Penis (tissue), 1 donor: ENCODE measurements around a stretch of chr13.

GRCh38 chr13:98559065-98559606 is 17.8 kb downstream of the STK24 start:
- PRO-cap, result no peak

- PRO-cap, result no peak
These were observed 5.9 kb downstream of the STK24 start for GRCh38 chr13:98570757-98571647.

DNA sequence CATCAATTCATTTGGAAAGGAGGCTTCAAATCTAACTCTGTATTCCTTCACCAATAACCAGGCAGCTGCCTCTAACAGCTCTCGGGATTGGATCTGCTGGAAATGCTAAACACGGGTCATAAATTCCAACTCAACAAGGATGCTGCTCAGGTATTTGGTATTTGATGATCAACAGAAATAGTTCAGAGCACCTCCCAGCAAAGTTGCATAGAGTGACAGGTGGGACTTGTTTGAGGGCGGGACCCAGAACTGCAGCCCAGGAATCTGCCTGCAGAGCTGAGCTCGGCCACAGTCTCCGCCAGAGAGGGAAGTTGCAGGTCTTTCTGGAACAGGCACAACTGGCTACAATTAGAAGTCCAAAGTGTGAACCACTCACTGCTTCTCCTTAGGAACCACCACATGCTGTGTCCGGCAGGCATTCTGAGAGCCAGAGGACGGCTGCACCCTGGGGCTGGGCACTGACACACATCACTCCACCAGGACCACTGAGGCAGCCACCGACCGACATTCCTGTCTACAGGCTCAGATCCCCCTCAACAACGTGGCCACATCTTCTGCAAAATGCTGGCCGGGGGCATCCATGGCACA is 1.1 kb downstream of the SLC15A1 start:
- PRO-cap, result no peak

DNA sequence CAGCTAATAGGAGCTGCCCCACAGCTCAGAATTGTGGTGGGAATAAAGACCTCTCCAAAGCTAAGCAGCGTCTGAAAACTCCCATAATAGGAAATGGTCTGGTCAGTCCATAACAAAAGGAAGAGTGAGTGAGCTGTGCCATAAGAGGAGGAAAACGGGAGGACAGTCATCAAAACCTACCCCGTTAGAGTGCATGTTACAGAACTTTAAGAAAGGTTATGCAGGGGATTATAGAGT is 8.8 kb upstream of the SLC15A1 start:
- PRO-cap, result no peak

GRCh38 chr13:98785831-98786419 is 33.5 kb upstream of the SLC15A1 start:
- PRO-cap, result no peak

DNA sequence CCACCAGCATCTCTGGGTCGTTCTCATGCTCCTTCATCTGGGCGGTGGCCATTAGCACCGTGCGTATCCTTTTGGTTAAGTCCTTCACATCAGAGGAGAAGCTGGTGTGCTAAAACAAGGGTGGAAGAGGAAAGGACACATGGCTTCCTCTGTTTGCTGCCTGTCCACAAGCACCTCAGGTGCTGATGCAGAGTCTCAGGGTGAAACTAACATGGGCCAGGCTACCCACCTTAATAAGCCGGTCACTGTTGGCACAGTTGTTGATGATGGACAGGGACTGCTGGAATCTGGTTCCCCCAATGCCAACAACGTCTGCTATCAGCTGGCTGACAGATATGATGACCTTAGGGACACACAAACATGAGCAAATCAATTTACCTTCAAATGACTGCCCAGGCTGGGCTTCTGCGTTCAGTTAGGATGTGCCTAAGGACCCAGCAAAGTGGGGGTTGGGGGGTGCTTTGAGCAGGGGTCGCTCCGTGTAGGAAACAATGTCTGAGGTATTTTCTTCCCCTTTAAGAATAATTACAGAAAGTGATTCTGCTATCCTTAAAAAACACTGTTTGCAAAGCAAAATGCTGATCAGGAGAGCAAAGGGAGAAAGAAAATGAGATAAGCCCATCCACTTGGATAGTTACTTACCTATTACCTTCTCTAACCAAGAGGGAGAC is 77.1 kb upstream of the SLC15A1 start:
- PRO-cap, result no peak

GRCh38 chr13:98924072-98924552 is 53.8 kb downstream of the DOCK9 start:
- PRO-cap, result no peak

GRCh38 chr13:98928232-98928613 is 49.6 kb downstream of the DOCK9 start:
- PRO-cap, result no peak

- PRO-cap, result no peak
These were observed 39.9 kb downstream of the DOCK9 start for GRCh38 chr13:98937898-98938381.

GRCh38 chr13:98963191-98963623 is 14.7 kb downstream of the DOCK9 start:
- PRO-cap, result no peak

- PRO-cap, result no peak
These were observed 16.9 kb upstream of the DOCK9 start for GRCh38 chr13:98994512-98995325.

DNA sequence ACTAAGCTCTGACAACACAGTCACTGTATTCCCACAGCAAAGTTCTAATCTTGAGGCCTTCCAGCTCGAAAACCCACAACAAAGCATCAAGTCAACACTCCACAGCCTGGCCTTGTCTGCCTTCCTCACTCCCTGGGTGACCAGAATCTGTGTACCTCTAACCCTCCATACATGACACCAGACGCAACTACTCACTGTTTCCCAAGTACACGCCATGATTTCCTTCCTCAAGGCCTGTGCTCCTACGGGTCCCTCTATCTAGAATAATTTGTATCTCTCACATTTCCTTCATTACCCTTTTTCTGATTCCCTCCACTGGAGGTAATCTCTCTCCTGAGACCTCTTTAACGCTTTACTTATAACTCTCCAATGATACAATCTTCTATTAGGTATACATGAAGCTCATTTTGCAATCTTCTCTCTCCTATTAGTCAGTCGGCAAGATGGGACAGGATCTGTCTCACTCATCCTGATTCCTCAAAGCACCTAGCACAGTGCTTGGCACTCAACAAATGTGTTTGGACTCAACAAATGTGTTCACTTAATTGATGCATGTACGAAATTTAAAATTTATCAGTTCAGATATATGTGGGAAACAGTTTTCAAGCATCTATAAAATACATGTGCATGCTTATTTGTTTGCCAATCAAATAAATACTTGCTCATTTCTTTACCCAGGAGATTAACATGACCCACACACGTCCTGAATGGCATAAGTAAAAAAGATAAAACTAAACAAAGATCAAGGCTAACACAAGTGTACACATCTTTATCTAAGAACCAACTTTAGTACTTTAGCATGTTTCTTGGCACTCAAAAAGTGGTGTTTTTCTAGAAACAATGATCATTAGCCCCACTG is 87.7 kb upstream of the DOCK9 start:
- PRO-cap, result no peak

- PRO-cap, result no peak
These were observed 41.8 kb upstream of the GPR183 start for GRCh38 chr13:99348756-99349623.

DNA sequence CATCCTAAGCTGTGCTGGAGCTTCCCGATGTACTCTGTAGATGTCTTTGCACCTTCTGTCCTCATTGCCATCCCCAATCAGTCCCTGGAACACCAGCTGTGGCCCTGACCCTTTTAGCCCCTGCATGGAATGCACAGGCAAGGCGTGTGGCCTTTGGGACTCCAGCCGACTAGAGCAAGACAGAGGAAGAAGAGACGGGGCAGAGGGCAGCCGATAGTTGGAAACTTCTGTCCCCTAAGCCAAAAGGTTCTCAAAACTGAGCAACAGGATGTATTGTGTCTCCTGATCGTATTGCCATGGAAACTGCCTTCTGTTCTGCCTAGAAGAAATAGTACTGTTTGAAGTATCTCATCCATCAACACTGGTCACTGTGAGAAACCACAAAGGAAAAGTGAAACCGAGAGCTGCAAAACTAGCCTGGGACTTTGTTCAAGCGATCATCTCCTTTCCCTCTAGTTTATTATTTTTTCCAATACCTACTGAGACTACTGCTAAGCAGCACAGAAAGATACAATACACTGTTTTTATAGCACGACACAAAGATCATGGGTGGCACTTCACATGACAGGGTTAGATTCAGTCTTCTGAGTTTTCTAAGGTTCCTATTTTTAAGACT is 49.1 kb upstream of the GPR183 start:
- PRO-cap, result bidirectional peak, plus-strand start at position 539 of the sequence, minus-strand start at position 229 of the sequence

- PRO-cap, result no peak
These were observed 85.4 kb upstream of the TM9SF2 start for GRCh38 chr13:99415762-99416424.

DNA sequence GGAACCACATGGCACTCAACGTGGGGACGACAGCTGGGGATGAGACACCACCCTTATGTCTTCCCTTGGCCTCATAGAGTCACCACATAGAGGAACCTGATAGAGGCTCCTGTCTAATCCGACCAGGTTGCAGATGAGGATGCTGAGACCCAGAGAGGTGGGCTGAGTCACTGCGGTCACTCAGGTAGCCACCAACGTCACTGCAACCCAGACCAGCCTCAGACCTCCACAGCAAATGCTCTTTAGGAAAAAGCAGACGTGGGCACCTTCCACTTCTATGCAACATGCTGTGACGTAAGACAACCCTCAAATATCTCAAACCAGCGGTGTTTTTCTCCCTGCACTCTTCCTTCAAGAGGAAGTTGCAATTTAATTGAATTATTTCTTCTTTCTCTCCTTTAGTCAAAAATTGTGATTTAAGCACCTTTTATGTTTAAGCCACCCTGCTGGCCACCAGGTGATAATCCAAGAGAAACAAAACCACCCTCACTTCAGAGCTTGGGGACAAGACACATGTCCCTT is 79.0 kb upstream of the TM9SF2 start:
- PRO-cap, result no peak

DNA sequence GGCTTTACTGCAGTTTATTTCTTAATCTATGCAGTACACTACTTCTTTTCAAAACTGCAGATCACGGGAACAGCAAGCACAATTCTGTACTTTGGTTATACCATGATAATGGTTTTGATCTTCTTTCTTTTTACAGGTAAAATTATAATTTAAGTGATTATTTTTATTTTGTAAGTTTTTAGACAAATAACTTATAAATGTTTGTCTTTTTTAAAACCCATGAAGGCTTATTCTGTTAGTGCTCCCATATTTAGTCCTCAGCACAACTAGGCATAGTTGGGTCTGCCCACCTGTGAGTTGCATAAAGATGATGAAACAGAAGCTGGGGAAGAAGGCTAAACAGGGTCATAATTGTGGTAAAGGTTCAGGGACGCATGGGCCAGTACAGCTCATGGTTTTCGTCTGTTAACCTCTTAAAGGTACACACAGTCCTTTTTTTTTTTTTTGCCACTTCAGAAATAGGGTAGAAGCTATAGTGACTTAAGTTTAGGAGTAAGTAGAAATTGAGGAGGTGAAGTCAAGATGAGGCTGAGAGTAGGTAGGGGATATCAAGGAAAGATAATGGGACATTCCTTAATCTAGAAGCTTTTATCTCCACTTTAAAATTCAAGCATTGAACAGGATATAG is 47.0 kb upstream of the CLYBL start:
- PRO-cap, result no peak

DNA sequence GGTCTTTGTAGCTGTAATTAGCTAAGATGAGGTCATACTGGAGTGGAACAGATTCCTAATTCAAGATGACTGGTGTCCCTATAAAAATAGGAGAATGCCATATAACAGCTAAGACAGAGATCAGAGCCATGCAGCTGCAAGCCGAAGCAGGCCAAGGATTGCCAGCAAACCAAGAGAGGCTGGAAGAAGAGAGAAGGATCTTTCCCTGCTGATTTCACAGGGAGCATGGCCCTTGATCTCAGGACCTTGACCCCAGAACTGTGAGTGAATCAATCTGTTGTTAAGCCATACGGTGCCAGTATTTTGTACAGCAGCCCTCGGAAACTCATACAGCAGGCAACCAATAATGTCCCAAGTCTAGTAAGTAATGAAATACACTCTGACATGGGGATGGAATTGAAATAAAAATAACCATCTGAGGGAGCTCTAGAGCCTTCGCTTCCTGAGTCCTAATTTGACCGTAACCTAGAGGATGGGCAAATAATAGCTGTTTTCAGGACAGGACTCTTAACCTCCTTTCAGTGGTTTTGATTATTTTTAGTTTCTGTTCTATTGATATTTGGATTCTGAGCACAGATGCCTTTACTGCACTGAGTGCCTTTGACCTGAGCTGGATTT is 28.0 kb upstream of the CLYBL start:
- PRO-cap, result no peak

GRCh38 chr13:99967667-99968978 is 3.4 kb downstream of the ZIC5 start:
- PRO-cap, result bidirectional peak, plus-strand start at chr13:99968632, minus-strand start at chr13:99968380; unidirectional peak, minus-strand start at chr13:99968697

DNA sequence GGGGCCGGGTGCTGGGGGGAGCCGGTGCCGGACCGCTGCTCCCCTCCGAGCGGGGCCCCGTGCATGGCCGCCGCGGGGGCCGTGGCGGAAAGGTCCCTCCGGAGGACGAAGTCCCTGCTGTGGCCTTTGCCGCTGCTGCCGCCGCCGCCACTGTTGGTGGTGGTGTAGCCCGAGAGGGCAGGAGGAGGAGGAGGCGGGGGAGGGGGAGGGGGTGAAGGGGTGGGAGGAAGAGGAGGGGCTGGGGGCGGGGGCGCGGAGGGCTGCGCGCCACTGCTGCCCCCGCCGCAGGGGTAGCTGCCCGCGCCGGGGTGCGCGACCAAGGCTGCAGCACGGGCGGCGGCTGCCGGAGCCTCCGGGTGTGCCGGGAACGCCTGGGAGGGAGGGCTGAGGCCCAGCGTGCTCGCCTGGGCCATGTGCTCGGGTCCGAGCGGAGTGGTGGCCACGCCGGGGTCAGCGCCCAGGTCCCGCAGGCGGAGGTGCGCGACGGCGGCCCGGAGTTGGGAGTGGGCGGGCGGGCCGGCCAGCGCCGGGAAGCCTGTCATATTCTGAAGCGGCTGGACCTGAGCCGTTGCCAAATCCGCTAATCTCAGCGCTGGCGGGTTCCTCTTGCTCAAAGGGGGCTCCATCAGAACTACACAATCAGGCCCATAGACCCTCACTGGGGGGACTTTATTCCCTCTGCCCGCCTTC is 444 bp downstream of the ZIC5 start:
- PRO-cap, result no peak